SJCRH30 (cell line): ENCODE results near the genes CEBPZOS, CYP1B1 and SRSF7.

DNA sequence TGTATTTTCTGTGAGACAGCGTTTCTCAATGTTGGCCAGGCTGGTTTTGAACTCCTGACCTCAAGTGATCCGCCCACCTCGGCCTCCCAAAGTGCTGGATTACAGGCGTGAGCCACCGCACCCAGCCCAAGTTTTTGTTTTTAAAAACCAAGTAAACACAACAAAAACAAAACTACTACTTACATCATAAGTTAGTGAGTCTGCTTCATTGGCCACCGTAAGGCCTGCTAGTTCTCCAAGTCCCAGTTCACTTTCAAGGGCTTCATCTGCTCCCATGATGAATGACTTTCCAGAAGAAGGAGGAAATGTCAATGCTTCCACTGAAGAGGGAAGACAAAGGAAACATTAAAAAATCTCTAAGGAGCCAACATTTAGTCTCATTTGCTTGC, 88.6 kb downstream of the STRN start:
- RAMPAGE, long total RNA = no peak

DNA sequence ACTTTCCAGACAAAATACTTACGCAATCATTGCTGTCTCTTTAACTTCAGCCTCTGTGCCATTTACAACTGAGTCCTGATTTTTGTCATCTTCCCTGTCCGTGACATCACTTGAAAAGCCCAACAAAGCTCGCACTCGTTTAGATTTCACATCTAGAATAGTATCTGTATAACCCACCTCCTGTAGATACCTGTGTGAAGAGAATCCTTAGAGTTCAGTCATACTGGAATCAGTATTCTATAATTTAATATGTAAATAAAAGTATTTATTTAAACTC, 63.8 kb downstream of the STRN start:
- RAMPAGE, long total RNA = no peak

DNA sequence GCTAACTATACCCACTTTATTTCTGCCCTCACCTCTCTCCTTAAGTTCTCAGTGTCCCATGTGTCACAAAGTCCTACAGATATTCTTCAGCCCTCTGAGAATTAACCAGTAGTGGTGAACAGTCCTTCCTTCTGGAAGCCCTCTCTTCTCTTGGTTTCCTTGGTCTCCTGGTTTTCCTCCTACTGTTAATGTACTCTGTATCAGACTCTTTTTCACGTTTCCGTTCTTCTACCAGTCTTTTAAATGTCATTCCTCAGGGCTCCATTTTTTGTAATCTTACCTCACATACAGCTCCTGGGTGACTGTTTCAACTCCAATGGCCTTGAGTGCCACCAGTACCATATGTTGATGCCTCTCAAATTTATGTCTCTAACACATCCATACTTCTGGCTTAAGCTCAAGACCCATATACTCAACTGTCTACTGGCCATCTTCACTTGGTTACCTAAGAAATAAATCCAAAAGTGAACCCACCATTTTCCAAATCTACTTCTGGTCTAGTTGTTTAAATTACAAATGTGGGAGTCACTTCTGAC, 53.9 kb downstream of the STRN start:
- RAMPAGE, long total RNA = no peak

DNA sequence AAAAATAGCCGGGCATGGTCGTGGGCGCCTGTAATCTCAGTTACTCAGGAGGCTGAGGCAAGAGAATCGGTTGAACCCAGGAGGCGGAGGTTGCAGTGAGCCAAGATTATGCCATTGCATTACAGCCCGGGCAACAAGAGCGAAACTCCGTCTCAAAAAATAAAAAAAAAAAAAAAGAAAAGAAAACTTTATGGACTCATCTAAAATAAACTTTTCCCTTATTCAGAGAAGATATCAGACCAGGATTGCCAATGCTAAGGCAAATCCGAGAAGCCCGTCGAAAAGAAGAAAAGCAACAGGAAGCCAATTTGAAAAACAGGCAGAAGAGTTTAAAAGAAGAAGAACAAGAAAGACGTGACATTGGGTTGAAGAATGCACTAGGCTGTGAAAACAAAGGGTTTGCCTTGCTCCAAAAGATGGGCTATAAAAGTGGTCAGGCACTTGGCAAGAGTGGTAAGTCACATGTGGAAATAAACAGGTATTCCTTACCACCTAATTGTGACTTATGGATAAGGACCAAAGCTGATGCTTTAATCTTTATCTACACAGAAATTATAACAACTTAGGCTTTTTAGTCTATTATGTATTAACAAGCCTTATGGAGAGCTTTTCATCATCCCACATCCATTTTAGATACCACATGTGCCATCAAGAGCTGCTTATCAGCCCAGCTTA, 5.2 kb downstream of the GPATCH11 start:
- RAMPAGE, long total RNA = no peak

- RAMPAGE, long total RNA = no peak
These were observed at the start of gene CEBPZOS for GRCh38 chr2:37196231-37197504. Gene CEBPZOS (plus strand): TSS chr2:37196496.

DNA sequence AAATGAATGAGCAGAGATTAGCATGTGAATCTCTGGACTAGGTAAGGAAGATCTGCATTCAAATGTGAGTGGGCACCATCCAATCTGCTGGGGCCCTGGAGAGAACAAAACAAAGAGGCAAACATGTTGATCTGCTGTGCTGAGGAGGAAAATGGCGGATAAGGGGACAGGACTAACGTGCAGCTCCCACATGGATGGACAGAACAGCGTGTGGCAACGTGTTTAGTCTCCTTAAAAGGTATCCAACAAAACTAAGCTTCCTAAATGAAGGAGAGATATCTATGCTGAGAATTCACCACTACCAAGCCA, 9.7 kb downstream of the CEBPZOS start:
- RAMPAGE, long total RNA = no peak

DNA sequence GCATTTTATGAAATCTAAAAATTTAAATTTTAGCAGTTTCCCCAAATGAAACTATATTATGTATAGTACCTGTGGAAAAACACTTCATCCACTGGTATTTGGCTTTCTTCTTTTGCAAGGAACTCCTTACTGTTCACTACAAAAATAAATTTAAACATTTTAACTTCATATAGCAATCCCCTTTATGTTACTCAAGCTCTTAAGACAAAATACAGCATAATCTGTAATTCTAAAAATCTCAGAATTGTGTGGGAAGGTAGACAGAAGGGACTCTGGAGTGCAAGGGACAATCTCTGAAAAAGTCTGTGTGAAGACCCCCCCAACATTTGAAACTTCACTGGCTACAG, 16.6 kb downstream of the CEBPZ start:
- RAMPAGE, long total RNA = no peak

- RAMPAGE, long total RNA = no peak
These were observed 10.3 kb downstream of the PRKD3 start for GRCh38 chr2:37314409-37314748.

DNA sequence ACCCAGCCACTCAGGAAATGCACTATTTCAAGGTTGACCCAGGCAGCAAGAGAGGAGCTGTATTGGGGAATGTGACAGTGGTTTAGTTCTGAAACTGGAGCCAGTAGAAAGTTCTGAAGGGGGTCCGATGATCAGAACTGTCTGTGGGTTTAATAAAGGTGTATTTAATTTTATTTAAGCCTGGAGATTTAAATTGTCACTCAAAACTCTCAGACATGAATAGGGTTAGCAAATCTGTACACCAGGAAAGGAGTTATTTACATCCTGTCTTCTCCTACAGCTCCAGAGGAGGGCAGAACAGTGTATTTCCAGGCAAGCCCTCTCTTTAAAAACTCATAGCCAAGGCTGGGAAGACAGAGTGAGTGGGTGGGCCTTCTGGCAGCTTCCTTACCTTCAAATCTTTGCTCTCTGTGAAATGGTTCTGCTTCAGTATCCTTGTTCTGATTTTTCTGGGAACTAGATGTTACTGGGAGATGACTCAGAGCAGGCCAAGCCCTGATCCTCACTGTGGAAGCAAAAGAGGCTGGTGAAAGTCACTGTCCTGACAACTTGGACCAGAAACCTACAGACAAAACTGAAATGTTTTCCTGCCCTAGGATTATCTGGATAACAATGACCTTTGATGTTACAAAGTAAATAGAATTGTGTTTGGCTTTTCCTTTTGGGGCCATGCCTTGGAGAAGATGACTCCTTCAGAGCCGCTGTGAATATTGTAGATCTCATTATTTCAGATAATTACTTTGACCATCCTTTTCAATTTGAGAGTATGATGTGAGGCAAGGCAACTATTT, 899 bp upstream of the QPCT start:
- RAMPAGE, long total RNA = no peak

GRCh38 chr2:37585866-37586770, 85.3 kb downstream of the CDC42EP3 start:
- RAMPAGE, long total RNA = no peak

DNA sequence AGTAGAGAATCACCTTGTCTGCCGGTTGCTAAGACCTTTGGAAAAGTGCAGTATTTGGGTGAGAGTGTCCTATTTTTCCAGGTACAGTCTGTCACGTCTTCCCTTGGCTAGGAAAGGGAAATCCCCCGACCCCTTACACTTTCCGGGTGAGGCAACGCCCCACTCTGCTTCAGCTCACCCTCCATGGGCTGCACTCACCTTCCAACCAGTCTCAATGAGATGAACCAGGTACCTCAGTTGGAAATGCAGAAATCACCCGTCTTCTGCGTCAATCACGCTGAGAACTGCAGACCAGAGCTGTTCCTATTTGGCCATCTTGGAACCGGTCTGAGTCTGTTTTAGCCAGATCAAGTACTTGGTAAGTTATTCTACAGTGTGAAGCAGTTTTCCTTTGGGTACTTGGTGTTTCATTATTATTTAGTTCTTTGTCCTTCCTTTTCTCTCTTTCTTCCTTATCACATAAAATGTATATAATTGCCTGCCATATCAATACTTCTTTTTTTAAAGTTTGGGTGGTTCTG, 71.4 kb downstream of the CDC42EP3 start:
- RAMPAGE, long total RNA = no peak

DNA sequence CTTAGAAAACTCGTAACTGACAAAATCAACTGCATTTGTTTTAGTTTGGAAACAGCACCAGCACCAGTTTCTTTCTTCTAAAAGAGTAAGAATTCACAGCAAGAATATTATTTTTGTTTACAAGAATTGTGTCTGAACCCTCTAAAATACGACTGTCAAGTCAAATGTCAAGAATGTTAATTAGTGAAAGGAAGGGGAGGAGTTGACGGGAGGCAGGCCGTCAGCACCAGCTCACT, 94.5 kb upstream of the CDC42EP3 start:
- RAMPAGE, long total RNA = no peak

- RAMPAGE, long total RNA = no peak
These were observed 96.8 kb upstream of the RMDN2 start for GRCh38 chr2:37828334-37828619.

GRCh38 chr2:38075886-38076582, at the start of gene CYP1B1:
Gene CYP1B1 (minus strand): TSS chr2:38076151.
- RAMPAGE, long total RNA = no peak

- RAMPAGE, long total RNA = no peak
These were observed 115.5 kb downstream of the ATL2 start for GRCh38 chr2:38261628-38261967.

- RAMPAGE, long total RNA = no peak
These were observed 55.4 kb downstream of the ATL2 start for GRCh38 chr2:38321573-38322167.

DNA sequence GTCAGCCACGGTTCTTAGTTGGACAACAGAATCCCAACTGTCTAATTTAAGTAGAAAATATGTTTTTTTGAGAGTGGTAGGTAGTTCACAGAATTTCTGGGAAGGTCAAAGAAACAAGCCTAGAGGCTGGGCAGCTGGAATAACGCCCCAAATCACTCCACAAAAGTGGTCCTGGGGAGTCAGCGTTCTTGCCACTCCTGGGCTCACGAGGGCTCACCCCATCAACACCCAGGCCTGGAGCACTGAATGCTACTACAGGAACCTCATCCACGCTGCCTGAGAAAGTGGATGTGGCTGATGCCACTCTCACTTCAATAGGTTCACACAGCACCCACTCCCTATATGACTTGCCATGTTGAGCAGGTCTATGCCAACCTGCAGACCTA, 76.3 kb upstream of the ATL2 start:
- RAMPAGE, long total RNA = no peak

DNA sequence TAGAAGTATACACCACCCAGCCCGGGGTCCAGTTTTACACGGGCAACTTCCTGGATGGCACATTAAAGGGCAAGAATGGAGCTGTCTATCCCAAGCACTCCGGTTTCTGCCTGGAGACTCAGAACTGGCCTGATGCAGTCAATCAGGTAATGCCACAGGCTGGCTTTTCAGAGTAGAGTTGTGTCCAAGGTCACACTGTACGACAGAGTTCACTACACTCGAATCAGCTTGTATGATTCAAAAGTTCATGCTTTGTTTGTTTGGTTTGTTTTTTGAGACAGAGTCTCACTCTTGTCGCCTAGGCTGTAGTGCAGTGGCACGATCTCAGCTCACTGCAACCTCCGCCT, 19.4 kb downstream of the SRSF7 start:
- RAMPAGE, long total RNA = no peak

DNA sequence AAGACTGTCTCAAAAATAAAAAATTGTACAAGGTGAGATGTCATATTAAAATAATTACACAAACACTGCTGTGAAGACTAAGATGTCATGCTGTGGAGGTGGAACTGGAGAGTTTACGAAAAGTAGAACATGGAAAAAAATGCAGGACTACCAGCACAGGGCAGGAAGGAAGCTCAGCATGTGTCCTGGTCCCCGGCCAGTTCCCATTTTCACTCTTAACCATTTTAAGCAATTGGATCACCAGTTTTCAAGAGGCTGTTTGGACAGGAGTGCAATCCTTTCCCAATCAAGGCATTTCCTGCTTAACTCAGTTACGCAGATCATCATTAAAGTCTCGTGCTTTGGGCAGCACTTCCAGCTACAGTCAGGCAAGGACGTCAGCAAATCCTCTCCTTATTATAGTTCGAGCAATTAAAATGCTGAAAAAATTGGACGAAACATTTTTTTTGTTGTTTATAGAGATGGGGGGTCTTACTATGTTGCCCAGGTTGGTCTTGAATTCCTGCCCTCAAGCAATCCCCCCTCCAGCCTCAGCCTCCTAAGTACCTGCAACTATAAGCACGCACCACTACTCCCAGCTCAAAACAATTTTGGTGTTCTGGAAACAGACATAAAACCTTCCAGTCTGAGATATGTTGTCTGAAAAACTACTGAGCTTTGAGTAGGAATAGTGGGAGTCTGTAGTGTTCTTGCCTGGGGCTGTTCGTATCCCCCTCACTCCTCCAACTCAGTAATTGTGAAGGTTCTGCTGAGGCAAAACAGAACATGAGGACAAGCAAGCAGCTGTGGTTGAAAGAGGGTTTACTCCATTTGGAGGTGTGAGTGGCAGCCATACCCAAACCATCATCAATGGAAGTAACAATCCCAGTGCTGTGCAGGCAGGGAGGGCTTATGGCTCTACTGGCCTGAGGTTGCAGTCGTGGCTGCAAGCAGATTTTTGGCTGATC, 13.6 kb downstream of the SRSF7 start:
- RAMPAGE, long total RNA = no peak

DNA sequence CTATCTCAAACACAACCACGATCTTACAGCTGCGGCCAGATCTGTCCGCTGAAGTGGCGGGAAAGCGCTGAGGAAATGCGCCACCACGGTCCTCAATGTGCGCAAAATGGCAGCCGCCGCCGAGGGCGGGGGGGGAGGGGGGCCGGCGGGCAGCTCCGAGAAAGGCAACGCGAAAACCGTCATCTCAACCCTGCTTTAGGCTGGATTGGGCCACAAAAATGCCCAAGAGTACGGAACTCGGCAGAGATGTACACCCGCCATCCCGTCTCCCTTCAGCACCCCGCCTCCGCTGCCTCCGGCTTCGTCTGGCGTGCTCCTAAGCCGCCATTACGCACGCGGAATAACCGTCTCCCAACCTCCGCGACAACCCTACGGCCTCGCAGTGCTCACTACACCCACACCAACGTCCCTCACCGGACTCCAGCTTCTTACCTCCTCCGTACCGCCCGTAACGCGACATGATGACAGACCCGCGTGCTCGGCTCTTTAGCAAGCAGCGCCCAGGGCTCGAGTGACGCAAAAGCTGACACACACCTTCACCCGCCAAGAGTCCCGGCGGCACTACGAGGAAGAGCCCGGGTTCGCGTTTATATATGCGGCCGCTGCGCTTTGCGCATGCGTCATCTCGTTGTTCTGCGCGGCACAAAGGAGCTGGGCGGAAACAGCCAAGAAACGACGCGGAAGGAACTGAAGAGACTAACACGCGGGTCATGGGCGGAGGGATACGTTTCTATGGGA, at the start of gene SRSF7:
Gene SRSF7 (minus strand): TSS at position 565 of the 738 bp plus-strand sequence.
- RAMPAGE, long total RNA = no peak